ENCODE measurements around a stretch of chr2.

DNA sequence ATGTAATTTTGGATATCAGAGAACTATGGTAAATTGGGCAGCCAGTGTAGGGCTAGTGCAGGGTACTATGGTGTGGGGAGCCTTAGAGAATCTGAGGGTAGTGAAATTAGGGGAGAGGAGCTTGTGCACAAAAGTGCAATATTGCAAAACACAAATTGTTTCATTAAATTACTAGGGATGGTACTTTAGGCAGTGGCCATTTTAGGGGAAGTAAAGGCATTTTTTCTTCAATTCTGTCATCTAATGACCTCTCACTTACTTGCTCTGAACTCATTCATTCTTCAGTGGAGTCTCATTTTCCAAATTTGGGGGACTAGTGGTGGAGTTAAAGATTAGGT is 33.9 kb downstream of the NCOA1 start:
- PRO-cap = no peak
- RAMPAGE, long total RNA = no peak

DNA sequence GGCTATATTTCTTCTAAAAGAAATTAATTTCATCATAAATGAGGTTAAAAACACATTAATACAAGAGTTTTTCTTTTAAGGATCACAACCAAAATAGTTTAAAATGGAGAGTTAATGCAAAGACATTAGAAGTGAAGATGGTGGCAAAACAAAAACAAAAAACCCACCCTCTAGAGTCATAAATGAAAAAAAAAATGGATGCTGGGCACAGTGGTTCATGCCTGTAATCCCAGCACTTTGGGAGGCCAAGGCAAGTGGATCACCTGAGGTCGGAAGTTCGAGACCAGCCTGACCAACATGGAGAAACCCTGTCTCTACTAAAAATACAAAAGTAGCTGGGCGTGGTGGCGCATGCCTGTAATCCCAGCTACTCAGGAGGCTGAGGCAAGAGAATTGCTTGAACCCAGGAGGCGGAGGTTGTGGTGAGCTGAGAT is 45.5 kb downstream of the PTRHD1 start:
- PRO-cap = no peak
- RAMPAGE, long total RNA = no peak

- PRO-cap = no peak
- RAMPAGE, long total RNA = no peak
Observed at GRCh38 chr2:24762431-24762891, 30.7 kb downstream of the PTRHD1 start.

GRCh38 chr2:24769280-24770021 is 23.7 kb downstream of the PTRHD1 start:
- PRO-cap = no peak
- RAMPAGE, long total RNA = no peak

GRCh38 chr2:24858932-24859354 is 61.1 kb downstream of the ADCY3 start:
- PRO-cap = no peak
- RAMPAGE, long total RNA = no peak

- PRO-cap = no peak
- RAMPAGE, long total RNA = no peak
Observed at GRCh38 chr2:24915736-24916346, 4.2 kb downstream of the ADCY3 start.

- PRO-cap = no peak
- RAMPAGE, long total RNA = no peak
Observed at GRCh38 chr2:24920412-24920843, 391 bp upstream of the ADCY3 start.

GRCh38 chr2:25077947-25078900 is 36.3 kb downstream of the EFR3B start:
- PRO-cap = no peak
- RAMPAGE, long total RNA = no peak

GRCh38 chr2:25161490-25161956 is 6.9 kb downstream of the POMC start:
- PRO-cap = no peak
- RAMPAGE, long total RNA = no peak

DNA sequence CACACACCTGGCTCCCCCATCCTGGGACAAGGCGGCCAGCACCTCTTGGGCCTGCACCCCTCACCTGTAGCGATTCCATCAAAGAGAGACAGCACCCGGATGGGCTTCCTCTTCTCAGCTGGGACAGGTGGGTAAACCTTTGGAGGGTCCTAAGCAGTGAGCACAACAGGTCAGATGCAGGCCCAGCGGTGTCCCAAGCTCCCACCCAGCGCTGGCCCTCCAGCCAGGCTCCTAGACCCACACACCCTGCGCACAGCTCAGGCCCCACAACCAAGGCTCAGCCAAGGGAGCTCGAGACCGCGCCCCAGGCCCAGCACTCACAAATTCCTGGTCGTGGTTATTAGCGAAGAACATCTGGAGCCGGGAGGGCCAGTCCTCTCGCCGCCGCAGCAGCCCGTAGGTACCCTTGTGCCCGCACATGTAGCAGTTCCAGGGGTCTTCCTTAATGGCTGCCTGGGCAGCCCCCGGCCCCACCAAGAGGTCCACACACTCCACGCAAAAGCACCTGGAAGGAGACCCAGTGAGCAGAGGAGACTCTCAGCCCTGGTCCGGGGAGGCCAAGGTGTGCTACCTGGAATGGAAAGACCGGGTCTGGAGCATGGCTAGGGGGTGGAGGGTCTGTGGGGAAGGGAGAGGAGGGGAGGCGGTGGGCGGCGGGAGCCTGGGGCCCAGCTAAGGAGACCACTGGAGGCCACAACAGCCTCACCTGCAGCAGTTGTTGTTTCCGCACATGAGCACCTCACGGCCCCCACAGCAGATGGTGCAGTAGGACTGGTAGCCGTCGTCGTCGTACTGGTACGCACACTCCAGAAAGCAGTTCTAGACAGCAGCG is 75.7 kb upstream of the POMC start:
- PRO-cap = no peak
- RAMPAGE, long total RNA = no peak

- PRO-cap = no peak
- RAMPAGE, long total RNA = no peak
Observed at GRCh38 chr2:25273961-25274628, 67.6 kb downstream of the DNMT3A start.

DNA sequence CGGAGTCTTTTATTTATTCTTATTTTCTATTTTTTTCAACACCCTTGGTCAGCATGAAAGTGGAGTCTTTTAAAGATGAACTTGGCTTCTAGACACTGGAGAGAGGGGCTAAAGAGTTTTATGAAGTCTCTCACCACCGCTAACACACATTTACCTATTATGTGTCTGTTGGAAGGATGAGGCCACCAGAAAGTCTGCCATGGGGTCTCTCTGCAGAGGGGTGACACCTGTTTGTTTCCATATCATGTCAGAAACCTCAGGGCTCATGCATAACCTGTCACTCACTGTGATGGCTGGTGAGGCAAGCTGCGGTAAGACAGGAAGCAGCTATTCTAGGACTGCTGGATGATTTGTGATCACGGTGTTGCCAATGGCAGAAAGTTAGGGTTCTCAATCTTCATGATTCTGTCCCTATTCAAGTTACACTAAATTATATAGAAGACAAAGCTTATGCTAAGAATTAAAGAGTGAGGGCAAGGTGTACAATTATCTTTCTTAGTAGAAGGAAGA is 60.8 kb upstream of the DNMT3A start:
- PRO-cap = no peak
- RAMPAGE, long total RNA = no peak

DNA sequence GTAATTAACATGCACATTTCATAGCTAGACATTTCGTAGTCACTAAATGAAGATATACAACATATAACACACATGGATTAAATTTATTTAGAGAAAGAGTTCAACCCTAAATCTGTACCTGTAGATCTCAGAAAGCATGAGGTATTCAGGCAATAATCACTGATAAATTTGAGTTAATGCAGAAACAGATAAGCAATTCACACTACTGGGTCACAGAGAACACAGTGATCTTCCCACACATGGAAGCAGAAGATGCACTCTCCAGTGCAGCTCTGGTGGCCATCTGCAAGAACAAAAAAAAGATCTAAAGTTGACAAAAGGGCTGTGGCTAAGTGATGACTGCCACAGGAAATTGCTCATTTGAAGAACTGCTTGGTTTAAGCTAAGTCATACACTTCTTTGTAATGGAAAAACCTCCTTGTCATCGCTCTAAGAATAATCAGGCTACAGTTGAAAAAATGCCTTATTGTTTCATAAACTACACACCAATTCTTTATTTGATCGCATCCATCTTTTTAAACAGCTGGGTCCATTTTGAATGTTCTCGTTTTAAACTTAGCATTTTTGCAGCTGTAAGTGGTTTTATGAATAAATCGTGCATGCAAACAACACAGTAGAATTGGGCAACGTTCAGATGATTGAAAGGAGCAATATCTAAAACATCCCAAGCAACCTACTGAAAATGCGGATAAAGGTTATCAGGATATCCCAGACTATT is 115.1 kb downstream of the DTNB start:
- PRO-cap = no peak
- RAMPAGE, long total RNA = no peak

- PRO-cap = no peak
- RAMPAGE, long total RNA = no peak
Observed at GRCh38 chr2:25809588-25810036, 68.7 kb downstream of the ASXL2 start.

DNA sequence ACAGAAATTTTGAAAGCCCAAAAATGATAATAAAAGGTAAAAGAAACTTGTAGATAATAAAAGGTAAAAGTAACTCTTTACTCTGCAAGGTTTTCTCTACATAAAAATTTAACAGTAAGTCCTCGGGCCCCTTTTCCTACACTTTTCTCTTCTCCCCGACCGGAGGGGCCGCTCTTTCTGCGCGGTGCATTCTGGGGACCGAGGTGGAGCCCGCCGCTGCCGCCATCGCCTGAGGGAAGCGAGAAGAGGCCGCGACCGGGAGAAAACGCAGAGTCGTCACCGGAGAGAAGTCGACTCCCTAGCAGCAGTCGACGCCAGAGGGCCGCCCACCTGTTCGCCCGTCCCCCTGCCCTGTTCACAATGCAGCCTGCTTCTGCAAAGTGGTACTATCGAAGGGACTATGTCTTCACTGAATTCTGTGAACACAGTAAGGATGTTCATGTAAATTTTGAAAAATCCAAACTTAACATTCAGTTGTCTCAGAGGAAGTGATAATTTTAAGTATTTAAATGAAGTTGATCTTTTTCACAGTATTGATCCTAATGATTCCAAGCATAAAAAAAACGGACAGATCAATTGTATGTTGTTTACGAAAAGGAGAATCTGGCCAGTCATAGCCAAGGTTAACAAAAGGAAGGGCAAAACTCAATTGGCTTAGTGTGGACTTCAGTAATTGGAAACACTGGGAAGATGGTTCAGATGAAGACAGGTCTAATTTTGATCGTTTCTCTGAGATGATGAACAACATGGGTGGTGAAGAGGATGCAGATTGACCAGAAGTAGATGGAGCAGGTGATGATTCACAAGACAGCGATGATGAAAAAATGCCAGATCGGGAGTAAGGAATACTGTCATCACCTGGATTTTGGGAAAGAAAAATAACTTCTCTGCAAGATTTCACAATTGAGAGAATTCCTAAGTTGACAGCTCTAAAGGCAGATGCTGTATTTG is 55.9 kb downstream of the ASXL2 start:
- PRO-cap = no peak
- RAMPAGE, long total RNA = start-site peak on the plus strand centred at position 230 of the sequence, 58 bp wide, 24 and 22 reads in 2 replicates

DNA sequence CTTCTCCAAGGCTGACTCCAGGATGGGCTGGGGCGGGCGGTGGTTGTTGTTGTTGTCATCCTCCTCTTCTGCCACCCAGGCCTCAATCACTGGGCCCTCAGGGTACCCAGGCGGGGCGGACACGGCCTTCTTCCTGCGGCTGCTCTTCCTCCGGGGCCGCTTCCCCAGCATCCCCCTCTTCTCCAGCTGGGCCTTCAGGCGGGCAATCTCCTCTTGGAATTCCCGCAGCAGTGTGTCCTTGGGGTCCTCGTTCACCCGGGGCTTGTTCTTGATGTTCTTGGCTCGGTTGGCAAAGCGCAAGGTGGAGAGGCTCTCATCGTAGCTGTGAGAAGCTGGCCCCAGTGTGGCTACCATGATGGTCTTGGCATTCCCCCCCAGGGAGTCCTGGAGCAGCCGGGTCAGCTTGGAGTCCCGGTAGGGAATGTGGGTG is 1.7 kb downstream of the KIF3C start:
- PRO-cap = no peak
- RAMPAGE, long total RNA = no peak

- PRO-cap = no peak
- RAMPAGE, long total RNA = no peak
Observed at GRCh38 chr2:26012404-26013219, 21.3 kb upstream of the RAB10 start.

GRCh38 chr2:26032926-26033924 is 659 bp upstream of the RAB10 start:
- PRO-cap = no peak
- RAMPAGE, long total RNA = no peak

DNA sequence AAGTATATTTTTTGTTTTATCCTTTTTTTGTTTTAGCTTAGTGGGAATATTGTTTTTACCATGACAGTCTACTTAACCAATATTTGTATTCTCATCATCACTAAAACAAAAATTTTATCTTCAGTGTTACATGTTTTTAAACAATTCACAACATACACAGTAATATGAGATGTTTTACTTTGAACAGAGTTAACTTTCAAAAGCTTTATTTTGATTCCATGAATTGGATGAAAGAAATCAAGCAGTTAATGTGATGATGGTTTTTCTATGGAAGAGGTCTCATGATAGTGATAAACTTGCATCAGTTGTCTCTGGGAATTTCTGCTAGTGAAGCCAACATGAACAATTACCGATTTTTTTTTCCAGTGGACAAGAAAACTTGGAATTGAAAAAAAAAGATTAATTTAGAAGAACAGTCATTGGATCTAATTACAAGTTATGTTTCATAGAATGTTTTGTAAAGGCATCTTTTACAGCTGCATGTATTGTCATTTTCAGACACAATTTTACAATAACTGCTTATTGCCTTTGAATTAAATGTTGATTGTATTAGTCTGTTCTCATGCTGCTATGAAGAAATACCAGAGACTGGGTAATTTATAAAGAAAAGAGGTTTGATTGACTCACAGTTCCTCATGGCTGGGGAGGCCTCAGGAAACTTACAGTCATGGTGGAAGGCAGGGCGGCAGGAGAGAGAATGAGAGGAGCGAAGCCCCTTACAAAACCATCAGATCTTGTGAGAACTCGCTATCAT is 32.2 kb downstream of the RAB10 start:
- PRO-cap = no peak
- RAMPAGE, long total RNA = no peak

- PRO-cap = no peak
- RAMPAGE, long total RNA = no peak
Observed at GRCh38 chr2:26072731-26073187, 38.9 kb downstream of the RAB10 start.

Data from spinal cord (tissue), 3 donors.